Melanocyte of skin (primary cell): ENCODE results near the genes DGCR6L and PI4KA.

GRCh38 chr22:20034937-20036152 is 14.4 kb downstream of the TANGO2 start:
- CAGE, long polyA plus RNA, 2 experiments = no peak in any of the 2 experiments

- CAGE, long polyA plus RNA, 2 experiments = no peak in any of the 2 experiments
Measured at GRCh38 chr22:20147320-20147931, 3.4 kb downstream of the CCDC188 start.

GRCh38 chr22:20158973-20159670 is 8.3 kb upstream of the CCDC188 start:
- CAGE, long polyA plus RNA, 2 experiments = no peak in any of the 2 experiments

GRCh38 chr22:20243538-20244103 is 24.5 kb downstream of the RTN4R start:
- CAGE, long polyA plus RNA, 2 experiments = no peak in any of the 2 experiments

DNA sequence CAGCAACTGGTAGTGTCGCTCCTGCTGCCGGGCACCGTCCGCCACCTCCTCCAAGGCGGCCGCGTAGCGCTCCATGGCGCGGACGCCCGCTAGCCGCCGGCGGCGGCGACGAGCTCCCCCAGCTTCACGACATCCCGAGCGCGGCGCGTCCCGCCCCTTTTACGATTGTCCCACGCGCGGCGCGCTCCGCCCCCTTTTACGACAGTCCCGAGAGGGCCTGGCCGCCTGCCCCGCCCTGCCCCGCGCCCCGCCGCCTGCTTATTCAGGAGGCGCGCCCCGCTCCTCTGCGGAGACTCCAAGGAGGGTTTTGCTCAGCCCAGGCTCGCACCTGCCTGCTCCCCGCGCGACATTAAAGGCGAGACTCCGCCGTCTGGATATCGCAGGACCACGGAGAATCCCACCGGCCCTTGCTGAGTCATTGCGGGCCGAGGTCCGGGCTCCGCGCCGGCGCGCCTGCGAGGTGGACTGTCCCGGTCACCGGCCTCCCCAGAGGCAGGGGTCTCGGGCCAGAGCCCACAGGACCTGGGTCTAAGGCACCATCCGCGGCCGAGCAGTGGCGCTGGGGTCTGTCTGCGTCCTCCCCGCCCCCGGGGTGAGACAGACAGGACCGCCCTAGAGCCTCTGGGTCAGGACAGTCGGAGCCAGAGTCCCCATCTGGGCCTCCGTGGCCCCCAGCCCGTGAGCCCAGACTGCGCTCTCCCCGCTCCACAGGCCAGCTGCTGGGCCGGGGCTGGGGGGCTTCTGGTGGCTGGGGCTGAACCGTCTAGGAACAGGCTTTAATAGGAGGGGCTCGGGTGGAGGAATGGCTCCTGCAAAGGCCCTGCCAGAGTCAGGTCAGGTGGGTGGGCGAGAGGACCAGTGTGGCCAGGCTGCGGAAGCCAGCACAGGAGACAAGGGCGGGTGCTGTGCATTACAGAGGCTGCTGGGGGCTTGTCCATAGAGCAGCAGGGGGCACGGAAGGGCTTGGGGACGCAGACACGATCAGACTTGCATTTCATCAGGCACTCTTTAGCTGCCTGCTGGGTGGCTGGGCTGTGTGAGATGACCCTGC is at the start of gene DGCR6L:
TSS of gene DGCR6L (minus strand) at position 147 of the 1,051 bp plus-strand sequence.
- CAGE, long polyA plus RNA, 2 experiments = start-site peak on the minus strand in 2 of 2 experiments, centred at positions 124 to 126 of the sequence, 105 to 1,562 reads per replicate

GRCh38 chr22:20483656-20484183 is 11.9 kb downstream of the KLHL22 start:
- CAGE, long polyA plus RNA, 2 experiments = no peak in any of the 2 experiments

DNA sequence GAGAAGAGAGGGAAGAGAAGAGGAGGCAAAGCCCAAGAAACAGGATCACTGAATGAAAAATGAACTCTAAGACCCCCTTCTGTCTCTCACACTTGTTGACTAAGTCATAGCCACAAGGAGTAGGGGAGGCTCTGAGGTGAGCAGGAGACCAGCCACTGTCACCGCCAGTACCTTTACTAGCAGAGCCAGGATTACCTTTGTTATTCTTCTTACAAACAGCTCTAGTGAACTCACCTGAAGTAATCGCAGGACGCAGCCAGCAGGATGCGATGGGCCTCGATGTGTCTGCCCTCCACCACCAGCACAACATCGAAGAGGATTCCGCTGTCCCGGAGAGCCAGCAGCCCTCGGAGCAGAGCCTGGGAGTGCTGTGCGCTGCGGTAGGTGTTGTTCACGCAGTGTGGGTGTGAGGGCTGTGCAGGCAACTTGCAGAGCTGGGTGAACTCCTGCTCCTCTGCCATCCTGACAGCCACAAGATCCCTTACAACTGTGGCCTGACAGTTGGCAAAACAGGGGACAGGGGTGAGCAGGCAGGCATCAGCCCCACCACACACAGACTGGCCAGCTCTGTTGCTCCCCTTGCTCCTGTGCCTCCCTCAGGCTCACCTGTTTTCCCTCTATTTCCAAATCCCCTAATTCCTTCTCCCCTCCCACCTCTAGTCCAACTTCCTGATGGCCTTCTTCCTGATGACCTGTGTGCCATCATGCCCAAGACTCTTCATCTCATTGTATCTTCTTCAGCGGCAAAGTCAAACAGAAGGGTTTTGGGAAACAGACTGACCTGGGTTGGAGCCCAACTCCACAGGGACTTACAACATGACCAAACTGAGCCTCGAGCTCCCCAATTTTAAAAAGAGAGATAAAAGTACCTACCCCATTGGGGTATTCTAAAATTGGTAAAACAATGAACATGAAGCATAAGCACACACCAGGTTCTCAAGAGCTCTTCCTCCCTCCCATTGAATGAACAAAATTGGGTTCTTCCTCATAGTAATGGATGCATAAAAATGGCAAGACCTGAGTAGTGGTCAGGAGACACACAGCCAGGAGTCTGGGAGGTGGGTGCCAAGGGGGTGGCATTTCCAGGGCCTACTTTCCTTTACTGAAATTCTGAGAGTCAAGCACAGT is 6.5 kb downstream of the KLHL22 start:
- CAGE, long polyA plus RNA, 2 experiments = no peak in any of the 2 experiments

GRCh38 chr22:20551903-20552919 is 44.8 kb downstream of the MED15 start:
- CAGE, long polyA plus RNA, 2 experiments = no peak in any of the 2 experiments

DNA sequence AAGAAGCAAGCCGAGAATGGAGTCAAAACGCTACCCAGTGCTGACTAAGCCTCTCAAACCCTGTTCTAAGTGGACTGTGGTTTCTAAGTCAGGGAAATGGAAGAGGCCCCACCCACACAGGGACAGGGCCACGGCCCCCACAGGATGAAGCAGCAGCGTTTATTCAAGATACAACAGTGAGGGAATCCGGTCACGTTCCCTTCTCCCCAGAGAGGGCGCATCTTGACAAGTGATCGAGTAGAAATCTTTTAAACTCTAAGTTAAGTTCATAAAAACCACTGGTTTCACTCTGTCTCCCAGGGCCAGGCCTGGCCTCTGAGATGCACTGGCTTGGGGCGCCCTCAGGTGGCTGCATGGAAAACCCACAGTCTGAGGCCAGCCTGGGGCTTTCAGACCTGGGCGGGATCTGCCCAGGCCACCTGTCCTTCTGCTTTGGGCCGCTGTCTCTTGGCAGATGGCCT is 76.5 kb upstream of the SERPIND1 start:
- CAGE, long polyA plus RNA, 2 experiments = no peak in any of the 2 experiments

DNA sequence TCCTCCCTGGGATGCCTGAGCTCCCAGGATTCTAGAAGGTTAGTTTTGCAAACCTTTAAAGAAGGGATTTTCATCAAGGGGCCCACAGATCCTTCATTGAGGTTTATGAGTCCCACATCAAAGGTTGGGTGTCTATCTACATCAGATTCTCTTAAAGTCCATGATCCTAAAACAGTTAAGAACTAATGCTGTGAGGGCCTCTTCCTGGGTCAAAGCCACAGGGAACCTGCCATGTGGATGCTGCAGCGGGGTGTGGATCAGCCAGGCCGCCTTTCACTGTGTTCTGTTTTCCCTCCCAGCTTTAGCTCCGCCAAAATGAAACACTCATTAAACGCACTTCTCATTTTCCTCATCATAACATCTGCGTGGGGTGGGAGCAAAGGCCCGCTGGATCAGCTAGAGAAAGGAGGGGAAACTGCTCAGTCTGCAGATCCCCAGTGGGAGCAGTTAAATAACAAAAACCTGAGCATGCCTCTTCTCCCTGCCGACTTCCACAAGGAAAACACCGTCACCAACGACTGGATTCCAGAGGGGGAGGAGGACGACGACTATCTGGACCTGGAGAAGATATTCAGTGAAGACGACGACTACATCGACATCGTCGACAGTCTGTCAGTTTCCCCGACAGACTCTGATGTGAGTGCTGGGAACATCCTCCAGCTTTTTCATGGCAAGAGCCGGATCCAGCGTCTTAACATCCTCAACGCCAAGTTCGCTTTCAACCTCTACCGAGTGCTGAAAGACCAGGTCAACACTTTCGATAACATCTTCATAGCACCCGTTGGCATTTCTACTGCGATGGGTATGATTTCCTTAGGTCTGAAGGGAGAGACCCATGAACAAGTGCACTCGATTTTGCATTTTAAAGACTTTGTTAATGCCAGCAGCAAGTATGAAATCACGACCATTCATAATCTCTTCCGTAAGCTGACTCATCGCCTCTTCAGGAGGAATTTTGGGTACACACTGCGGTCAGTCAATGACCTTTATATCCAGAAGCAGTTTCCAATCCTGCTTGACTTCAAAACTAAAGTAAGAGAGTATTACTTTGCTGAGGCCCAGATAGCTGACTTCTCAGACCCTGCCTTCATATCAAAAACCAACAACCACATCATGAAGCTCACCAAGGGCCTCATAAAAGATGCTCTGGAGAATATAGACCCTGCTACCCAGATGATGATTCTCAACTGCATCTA is 5.5 kb downstream of the SERPIND1 start:
- CAGE, long polyA plus RNA, 2 experiments = no peak in any of the 2 experiments

DNA sequence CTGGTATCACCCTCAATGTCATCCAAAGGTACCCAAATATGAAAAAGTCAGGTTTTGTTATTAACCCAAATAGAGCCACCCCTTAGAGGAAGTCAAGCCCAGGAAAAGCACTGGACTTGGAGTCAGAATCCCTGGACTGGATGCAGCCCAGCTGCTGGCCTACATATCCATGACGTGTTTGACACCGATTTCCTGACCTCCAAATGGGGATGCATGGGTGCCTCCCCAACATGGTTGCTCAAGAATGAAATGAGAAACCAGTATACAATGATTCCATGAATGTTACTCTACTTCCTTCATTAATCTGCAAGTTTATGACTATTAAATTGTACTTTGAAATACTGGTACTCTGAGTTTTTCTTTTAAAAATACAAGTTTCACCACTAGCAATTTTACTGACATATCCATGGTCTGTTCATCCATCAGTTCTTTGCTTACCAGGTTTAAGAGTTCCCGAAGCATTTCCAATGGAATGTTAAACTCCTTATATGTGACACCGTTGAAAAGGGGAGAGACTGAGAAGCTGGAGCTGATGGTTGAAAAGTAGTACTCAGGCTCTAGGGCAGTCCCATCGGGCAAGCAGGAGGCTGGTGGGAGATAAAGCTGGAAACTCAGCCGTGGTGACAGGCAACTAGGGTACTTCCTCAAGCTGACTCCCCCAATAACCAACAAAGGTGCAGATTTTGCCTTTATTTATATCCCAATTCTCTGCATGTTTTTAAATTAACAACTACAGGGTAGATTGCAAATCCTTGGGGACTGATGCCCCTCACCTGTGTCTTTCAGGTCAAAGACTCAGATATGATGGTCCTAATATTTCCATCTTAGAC is 39.2 kb downstream of the SERPIND1 start:
- CAGE, long polyA plus RNA, 2 experiments = no peak in any of the 2 experiments

- CAGE, long polyA plus RNA, 2 experiments = no peak in any of the 2 experiments
Measured at GRCh38 chr22:20858195-20858939, at the start of gene PI4KA. Gene PI4KA, minus strand, starts transcription at chr22:20858811.

DNA sequence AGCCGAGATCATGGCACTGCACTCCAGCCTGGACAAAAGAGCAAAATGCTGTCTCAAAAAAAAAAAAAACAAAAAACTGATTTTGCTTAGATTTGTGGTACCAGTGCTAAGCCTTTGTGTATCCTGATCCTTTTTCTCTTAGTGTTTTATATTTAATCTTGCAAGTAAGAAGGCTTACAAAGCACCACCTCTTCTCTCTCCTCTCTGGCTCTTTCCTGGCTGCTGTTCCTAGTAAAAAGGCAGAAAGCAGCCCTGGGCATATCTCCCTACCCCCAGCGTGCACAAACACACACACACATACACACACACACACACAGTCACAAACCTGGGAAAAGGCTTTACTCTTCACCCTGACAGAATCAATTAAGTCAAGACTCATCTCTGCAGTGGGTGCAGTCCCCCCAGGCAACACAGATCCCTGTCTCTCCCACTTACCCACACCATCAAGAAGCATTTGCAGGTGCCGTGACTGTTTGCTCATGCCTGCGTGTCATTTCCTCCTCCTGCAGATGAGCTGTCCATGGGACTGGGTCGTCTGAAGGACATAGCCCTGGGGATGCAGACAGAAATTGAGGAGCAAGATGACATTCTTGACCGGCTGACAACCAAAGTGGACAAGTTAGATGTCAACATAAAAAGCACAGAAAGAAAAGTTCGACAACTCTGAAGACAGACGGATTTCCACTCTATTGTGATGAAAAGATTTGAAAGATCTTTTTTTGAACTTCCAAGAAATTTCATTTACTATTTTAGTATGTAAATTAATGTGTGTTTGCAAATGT is 28.6 kb downstream of the SNAP29 start:
- CAGE, long polyA plus RNA, 2 experiments = no peak in any of the 2 experiments

GRCh38 chr22:20933567-20934247 is 16.5 kb downstream of the CRKL start:
- CAGE, long polyA plus RNA, 2 experiments = no peak in any of the 2 experiments

DNA sequence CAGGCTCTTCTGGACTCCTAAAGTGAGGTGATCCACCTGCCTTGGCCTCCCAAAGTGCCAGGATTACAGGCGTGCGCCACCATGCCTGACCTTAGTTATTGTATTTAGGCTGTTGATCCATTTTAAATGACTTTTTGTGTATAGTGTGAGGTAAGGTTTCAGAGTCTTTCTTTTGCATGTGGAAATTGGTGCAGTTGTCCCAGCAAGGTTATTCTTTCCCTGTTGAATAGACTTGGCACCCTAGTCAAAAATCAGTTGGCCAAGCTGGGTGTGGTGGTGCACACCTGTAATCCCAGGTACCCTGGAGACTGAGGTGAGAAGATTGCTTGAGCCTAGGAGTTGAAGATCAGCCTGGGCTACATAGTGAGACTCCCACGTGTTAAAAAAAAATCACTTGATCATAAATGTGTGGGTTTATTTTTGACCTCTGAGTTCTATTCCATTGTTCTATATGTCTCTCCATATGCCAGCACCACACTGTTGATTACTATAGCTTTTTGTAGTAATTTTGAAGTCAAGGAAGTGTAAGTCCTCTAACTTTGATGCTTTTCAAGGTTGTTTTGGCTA is 23.5 kb upstream of the AIFM3 start:
- CAGE, long polyA plus RNA, 2 experiments = no peak in any of the 2 experiments

DNA sequence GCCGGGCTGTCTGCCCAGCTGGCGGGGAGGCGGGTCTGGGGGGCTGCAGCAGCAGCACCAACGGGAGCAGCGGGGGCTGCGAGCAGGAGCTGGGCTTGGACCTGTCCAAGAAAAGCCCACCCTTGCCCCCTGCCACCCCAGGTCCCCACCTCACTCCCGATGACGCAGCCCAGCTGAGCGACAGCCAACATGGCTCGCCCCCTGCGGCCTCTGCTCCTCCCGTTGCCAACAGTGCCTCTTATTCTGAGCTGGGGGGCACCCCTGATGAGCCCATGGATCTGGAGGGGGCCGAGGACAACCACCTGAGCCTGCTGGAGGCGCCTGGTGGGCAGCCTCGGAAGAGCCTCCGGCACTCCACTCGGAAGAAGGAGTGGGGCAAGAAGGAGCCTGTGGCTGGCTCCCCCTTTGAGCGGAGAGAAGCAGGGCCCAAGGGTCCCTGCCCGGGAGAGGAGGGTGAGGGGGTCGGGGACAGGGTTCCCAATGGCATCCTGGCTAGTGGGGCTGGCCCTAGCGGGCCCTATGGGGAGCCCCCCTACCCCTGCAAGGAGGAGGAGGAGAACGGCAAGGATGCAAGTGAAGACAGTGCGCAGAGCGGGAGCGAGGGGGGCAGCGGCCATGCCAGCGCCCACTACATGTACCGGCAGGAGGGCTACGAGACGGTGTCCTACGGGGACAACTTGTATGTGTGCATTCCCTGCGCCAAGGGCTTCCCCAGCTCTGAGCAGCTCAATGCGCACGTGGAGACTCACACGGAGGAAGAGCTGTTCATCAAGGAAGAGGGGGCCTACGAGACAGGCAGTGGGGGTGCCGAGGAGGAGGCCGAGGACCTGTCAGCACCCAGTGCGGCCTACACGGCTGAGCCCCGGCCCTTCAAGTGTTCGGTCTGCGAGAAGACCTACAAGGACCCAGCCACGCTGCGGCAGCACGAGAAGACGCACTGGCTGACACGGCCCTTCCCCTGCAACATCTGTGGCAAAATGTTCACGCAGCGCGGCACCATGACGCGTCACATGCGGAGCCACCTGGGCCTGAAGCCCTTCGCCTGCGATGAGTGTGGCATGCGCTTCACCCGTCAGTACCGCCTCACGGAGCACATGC is 21.3 kb upstream of the TMEM191C start:
- CAGE, long polyA plus RNA, 2 experiments = no peak in any of the 2 experiments

GRCh38 chr22:21620366-21621013 is 9.3 kb downstream of the YDJC start:
- CAGE, long polyA plus RNA, 2 experiments = no peak in any of the 2 experiments

DNA sequence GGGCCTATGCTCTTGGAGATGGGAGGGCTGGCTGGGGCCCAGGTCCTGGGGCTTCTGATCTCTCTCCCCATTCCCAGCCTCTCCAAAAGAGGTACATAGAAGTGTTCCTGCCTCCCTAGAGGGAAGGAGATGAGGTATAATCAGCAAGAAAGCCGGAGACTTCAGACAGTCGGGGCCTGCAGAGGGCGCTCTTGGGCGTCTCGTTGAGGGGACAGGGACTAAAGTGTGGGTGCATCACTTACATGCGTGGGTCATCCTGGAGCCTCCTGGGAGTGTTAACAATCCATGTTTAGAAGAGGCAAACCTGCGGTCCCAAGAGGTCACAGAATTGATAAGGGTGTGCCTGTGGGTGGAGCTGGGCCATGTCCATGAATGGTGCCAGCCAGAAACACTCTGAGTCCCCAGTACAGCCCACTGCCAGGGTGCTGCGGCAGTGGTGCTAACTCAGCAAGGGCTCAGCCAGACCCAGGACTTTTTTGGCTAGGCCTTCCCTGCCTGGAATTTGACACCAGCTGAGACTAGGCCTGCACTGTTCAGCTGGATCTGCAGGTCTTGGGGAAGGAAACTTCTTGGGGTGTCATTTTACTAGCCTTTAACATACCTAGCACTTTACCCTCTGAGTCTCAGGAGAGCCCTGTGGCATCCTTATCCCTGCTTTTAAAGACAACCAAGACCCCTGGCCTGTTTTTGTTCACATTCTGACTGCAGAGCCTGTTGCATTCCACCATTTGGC is 5.6 kb downstream of the YDJC start:
- CAGE, long polyA plus RNA, 2 experiments = no peak in any of the 2 experiments

GRCh38 chr22:21696680-21697378 is 31.0 kb downstream of the PPIL2 start:
- CAGE, long polyA plus RNA, 2 experiments = no peak in any of the 2 experiments

GRCh38 chr22:21756462-21757023 is 20.9 kb upstream of the YPEL1 start:
- CAGE, long polyA plus RNA, 2 experiments = no peak in any of the 2 experiments